A673 (cell line): Measurements from ENCODE around the genes RPL22 and HES3.

- PRO-cap: no peak
Measured at GRCh38 chr1:3347184-3347829, 107.2 kb upstream of the ARHGEF16 start.

- PRO-cap: no peak
Measured at GRCh38 chr1:3460049-3460618, 5.7 kb downstream of the ARHGEF16 start.

DNA sequence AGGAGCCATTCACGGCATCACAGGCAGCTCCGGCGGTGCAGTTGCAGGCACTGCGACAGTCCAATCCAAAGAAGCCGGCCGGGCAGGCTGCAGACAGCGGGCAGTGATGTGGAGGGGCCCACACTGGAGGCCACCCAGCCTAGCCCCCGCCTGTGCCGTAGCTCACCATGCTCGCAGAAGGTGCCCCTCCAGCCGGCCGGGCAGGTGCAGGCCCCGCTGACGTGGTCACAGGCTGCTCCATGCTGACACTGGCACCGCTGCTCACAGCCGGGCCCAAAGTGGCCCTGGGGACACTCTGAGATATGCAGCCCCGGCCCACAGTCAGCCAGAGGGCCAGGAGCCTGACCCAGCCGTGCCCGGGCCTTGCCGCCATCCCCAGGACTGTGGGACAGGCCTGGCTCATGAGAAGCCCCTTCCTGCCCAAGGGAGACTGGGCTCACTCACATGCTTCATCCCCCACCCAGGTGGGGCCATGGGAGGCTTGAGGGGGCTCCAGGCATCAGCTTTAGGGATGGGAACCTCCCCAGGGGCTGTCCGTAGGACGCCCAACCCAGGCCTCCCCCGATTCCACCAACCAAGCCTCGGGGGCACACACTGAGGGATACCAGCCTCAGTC lies 45.3 kb downstream of the ARHGEF16 start:
- PRO-cap: no peak

GRCh38 chr1:3542929-3543891 lies 68.1 kb downstream of the MEGF6 start:
- PRO-cap: no peak

GRCh38 chr1:3678935-3679582 lies 26.7 kb downstream of the TP73 start:
- PRO-cap: no peak

DNA sequence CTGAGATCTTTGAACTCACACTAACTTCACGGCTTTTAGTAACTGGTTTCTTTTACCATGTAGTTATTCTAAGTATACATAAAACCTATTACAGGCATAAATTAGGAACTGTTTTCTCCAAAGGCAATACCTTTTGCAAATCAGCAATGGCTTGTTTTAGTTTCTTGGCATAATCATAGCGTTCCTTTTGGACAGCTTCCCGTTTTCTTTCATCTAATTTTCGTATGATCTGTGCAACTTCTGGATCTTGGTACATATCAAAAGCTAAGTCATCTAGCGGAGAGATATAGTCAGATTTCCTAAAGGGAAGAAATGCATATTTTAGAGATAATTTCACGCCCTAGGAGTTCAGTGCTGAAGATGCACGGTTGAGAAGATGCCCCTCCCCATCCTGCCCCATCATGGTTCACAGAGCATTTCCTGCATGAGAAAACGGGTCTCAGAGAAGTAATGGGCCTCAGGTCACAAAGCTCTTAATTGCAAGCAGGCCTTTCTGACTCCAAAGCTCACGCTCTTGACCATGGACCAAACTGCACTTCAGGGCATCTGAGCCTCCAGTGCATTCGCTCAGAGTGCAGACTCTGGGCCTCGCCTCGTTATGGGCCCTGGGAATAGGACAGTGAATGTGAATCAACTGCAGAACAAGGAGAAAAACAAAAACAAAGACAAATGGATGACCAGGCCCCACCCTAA lies 17.4 kb downstream of the CEP104 start:
- PRO-cap: no peak

GRCh38 chr1:3856436-3856740 lies 623 bp downstream of the CEP104 start:
- PRO-cap: no peak

GRCh38 chr1:4710935-4711415 lies 56.6 kb downstream of the AJAP1 start:
- PRO-cap: no peak

DNA sequence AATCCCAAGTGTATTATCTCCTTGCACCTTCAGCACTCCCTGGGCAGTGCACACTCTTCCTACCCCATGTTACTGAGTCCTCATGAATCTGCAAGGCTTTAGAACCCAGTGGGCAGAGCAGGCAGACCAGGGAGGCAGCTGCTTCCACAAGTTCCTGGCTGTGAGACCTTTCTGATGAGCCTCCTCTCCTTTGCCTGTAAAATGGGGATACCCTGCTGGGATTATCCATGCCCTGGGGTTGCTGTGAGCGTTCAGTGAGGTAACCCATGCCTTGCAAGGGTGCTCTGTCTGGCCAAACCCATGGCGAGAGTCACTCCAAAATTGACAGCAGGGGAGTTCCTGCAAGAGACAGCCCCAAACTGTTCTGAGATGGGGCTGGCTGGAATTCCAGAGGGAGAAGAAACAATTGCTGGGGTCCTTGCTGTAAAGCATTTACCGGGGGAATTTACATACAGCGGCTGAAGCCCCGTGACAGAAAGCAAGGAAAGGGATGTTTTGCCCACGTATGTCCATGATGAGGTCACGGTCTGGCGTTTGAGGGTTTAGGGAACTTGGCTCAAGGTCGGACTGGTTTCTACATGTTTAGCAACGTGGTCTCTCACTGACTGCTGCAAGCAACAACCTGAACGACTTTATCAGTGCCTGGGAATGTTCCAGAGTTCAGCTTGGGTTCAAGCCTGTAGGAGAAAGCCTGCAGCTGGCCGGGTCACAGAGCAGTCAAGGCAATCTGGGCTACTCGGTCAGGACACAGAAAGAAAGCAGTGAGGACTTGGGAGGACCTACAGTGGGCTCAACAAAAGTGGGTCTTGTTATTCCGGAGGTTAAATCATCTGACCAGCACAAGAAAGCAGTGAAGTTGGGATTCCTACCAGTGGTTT lies 323.1 kb downstream of the AJAP1 start:
- PRO-cap: no peak

- PRO-cap: bidirectional peak, plus-strand start at chr1:5980733, minus-strand start at chr1:5980507
Measured at GRCh38 chr1:5980253-5980636, 12.0 kb downstream of the NPHP4 start.

- PRO-cap: bidirectional peak, plus-strand start at chr1:6026336, minus-strand start at chr1:6026161
Measured at GRCh38 chr1:6025900-6026699, 19.6 kb upstream of the KCNAB2 start.

DNA sequence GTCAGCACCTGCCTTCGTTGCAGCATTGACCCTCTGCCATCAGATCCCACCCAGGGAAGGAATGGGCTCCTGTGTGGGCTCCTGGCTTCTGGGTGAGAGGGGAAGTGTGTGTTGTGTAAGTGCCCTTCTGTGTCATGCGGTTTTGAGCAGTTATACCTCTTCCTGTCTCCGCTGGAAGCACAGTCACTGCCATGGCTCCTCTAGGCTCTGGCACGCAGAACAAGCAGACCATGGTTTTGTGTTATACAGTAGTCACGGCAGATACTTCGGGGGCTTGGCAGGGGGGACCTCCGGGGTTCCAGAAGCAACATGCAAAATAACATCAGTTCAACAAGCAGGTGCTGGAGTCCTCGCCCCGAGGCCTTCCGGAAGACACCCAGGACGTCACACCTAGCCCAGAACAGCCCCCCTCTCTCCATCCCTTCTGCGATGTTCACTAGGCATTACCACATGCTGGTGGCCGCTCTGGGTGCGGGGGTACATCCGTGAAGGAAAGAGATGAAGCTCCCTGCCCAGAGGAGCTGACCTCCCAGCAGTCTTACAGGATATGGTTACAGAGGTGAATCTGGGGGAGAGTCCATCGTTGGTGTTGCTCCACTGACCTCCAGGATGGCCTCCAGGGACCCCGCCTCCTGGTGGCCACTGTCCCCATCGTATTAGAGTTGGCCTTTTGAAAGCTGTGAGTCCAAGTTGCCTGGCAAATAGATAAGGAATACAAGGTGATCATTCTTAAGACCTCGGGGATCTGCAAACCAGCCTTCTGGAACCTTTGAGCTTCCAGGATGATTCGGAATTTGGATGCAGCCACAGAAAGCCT lies 17.3 kb upstream of the KCNAB2 start:
- PRO-cap: no peak

DNA sequence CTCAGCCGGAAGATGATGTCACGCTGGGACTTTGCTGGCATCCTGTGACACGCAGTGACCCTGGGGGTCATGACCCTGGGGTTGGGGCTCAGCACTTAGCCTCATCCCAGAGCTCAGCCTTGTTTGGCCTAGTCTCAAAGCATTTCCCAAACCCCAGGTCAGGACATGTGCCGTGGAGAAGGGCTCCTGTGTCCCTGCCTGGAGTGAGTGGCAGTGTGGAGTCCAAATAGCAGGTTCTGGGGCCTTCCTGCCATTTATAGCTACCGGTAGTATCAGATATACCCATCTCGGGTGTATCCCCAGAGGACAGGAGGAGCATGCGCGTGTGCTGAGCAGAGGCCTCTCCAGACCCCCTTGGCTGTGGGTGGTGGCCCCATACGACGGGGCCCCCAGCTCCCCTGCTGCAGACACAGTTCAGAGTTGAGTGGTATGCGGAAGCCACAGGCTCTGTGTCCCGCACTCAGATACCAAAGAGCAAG lies 377 bp upstream of the KCNAB2 start:
- PRO-cap: no peak

GRCh38 chr1:6199483-6200205 lies at the start of gene RPL22:
Gene RPL22 (minus strand): TSS chr1:6199595.
- PRO-cap: bidirectional peak, plus-strand start at chr1:6199762, minus-strand start at chr1:6199593

DNA sequence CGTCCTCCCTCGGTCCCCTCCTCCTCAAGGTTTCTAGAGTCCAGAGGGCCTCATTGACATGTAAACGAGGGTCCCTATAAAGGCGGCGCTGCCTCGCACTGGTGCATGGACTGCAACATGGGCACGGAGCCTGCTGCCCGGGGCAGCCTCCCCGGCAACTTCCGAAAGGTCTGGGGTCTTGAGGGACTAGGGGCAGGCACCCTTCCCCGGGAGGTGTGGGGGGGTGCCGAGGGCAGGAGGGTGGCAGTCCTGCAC lies at the start of gene HES3:
Gene HES3 (plus strand): TSS at position 106 of the 255 bp plus-strand sequence.
- PRO-cap: no peak

GRCh38 chr1:6259910-6260934 lies 676 bp downstream of the GPR153 start:
- PRO-cap: bidirectional peak, plus-strand start at chr1:6260174, minus-strand start at chr1:6260038

DNA sequence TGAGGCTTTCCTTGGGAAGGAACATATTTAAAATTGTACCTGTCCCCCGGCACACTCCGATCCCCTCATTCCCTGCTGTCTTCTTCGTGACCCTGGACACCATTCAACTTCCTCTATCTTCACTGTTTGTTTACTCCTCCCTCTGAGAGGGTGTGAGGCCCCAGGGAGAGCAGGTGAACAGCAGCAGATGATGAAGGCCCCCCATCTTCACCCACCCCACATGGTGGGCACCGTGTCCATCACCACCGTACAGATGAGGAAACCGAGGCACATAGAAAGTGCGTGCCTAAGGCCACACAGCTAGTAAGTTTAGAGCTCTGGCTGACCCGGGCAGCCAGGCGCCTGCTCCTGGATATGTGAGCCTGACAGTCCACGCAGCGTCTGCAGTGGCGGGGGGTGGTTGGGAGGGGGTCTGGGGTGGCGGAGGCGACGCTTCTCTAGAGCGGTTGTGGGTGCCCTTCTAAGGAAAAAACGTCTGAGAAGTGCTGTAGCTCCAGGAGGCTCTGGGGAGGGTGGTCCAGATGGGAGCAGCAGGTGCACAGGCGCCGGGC lies 16.9 kb upstream of the GPR153 start:
- PRO-cap: no peak

- PRO-cap: no peak
Measured at GRCh38 chr1:6358775-6359223, 34.8 kb downstream of the ACOT7 start.

DNA sequence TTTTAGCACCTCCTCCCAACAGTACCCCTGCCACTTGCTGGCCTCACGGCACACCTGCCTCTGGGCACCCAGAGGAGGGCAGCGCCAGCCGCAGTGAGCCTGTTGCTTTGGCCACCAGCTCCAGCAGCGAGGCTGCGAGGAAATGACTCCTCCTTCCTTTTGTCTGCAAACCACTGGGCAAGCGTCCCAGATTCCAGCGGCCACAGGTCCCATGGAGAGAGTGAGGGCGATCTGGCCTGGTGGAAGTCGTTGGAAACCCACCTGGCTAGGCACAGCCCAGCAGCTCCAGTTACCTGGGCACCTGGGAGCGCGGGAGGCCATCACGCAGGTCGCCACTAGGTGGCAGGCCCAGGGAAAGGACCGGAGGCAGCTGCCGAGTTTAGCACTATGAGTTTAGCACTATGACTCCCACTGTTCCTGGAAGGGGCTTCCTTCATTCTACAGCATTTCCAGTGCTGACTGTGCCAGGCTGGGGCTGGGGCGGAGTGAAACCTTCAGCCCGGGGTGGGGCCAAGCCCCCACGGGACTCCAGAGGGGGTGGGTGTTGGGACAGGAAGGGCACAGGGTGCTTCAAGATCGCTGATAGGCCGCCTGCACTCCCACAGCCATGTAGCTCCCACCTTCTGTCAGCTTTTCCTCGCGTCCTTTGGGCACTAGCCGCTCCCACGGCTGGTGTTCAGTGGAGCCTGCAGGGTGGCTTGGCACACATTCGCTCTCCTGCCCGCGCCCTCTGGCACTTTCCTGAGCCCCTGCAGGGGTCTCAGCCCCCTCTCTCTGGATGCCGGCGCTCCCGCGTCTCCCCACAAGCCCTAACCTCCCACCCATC lies 1.1 kb upstream of the ESPN start:
- PRO-cap: no peak

GRCh38 chr1:6449959-6450637 lies 15.9 kb downstream of the TNFRSF25 start:
- PRO-cap: no peak